Daoy (cell line): ENCODE measurements around the gene ZNF584.

- RAMPAGE, long total RNA: no peak
Observed at GRCh38 chr19:58408128-58409200, at the start of gene ZNF584. TSS of gene ZNF584 (plus strand) at chr19:58408649.

DNA sequence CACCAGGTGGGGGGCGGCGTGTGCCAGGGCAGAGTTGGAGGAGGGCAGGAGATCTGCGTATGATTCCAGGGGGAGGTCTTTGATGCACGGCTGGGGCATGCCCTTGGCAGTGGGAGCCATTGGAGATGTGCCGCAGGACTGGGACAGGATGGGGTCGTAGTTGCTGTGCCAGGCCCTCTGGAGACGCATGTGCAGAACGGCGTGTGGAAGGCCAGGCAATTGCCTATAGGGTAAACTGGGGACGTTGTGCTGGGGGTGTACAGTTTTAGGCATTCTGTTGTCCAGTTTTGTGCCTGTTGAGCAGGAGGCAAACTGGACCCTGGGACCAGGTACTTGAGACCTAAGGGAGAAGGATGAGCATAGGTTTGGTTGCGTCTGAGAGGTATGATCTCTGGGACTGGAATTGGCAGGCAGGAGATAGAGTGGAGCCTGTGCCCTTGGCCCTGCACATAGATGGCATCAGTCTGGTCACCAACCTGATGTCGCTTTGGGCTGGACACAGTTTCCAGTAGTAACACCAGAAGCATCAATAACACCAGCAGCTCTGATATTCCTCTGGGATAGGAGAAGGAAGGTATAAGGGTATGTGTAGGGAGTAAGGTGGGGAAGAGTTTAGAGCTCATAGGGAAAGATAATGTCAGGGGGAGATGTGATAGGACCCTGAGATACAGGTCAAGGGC is 892 bp downstream of the ZNF584 start:
- RAMPAGE, long total RNA: no peak

GRCh38 chr19:58562243-58563247 is 4.1 kb upstream of the UBE2M start:
- RAMPAGE, long total RNA: no peak

DNA sequence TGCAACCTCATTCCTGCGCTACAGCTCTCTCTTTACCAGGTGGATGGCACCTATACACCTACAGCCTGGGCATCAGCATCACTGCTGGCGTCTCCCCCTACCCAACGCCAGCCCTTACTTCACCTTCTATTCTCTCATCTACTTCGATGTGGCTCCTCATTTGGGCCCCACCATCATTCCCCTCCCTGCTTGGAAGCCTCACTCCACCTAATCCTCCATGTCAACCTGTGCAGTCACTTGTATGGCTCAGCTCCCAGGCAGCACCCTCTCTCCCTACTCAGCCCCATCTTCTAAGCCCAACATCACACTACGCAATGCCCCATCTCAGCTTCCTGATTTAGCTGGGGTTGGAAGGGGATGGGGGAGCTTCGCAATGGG is 1.1 kb downstream of the MZF1 start:
- RAMPAGE, long total RNA: no peak

DNA sequence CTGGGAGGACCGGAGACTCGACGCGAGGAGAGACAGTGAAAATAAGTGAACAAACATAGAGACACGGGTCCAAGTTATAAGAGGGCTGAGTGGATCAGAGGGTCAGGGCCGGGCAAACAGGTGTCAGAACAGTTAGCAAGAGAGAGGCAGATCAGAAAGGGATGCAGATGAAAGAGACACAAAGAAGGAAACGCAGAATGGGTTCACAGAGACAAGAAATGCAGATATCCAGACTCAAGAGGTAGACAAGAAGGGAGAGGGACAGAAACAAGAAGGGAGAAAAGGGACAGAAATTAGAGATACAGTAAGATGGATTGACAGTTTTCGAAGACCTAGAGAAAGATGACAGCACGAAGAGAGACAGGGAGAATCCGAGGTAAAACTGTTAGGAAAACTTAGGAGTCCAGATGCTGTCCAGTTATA is 745 bp upstream of the MZF1 start:
- RAMPAGE, long total RNA: no peak